Progenitor cell of endocrine pancreas (in vitro differentiated cells): ENCODE results near the genes EPHB4 and ACHE.

DNA sequence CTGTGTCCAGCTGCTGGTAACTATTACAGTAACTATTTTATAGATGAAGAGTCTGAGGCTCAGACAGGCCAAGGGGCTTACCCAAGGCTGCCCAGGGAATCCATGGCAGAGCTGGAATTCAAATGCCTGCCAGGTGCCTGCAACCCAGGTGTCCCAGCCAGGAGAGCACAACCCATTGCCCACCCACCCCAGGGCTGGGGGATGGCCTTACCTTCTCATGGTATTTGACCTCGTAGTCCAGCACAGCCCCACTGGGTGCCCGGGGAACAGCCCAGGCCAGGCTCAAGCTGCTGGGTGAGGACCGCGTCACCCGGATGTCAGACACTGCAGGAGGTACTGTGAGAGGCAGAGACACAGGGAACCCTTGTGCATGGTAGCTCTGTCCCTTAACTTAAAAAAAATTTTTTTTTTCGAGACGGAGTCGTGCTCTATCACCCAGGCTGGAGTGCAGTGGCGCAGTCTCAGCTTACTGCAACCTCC, 9.0 kb downstream of the EPHB4 start:
- PRO-cap = no peak

DNA sequence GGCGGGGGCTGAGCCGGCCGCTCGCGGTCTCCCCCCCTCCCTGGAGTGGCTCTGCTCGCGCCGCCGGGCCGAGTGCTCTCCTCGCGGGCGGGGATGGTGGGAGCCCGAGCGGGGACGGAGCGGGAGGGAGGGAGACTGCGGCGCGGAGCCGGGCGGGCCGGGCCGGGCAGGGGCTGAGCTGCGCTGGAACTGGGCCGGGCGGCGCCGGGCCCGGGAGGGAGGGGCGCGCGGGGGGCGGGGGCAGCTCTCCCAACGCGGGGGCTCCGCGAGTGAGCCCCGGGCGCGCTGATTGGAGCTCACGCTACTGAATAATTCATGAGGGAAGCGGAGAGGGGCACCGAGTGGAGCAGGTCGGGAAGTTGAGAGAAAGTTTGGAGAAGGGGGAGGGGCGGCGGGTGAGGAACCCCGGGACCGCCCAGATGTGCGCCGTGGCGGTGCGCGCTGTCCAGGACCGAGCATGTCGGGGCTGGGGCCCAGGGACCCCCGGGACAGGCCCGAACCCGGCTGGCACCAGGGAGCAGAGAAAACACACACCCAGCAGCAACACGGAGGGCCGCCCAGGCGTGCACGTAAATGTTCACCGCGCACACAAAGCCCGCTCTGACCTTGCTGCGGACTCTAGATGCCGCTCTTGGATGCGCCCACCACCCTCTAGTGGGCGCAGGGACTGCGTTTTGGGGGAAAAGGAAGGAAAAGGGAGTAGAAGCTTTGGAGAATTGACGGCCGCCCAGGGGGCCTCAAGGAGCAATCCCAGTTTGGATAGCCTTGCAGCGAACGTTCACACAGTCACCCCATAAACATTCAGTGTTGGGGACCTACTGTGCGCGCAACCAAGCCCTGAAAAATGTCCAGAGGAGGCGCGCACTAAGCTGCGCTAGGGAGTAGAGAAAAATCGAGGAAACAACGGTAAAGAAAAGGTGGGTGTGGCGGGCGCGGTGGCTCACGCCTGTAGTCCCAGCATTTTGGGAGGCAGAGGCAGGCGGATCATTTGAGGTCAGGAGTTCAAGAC, at the start of gene EPHB4:
TSS of gene EPHB4 (minus strand) at position 191 of the 1,009 bp plus-strand sequence.
- PRO-cap = bidirectional peak, plus-strand start at position 429 of the sequence, minus-strand start at position 191 of the sequence; bidirectional peak, plus-strand start at position 702 of the sequence, minus-strand start at position 611 of the sequence

- PRO-cap = no peak
These were observed 1.7 kb upstream of the TRIP6 start for GRCh38 chr7:100865545-100865901.

DNA sequence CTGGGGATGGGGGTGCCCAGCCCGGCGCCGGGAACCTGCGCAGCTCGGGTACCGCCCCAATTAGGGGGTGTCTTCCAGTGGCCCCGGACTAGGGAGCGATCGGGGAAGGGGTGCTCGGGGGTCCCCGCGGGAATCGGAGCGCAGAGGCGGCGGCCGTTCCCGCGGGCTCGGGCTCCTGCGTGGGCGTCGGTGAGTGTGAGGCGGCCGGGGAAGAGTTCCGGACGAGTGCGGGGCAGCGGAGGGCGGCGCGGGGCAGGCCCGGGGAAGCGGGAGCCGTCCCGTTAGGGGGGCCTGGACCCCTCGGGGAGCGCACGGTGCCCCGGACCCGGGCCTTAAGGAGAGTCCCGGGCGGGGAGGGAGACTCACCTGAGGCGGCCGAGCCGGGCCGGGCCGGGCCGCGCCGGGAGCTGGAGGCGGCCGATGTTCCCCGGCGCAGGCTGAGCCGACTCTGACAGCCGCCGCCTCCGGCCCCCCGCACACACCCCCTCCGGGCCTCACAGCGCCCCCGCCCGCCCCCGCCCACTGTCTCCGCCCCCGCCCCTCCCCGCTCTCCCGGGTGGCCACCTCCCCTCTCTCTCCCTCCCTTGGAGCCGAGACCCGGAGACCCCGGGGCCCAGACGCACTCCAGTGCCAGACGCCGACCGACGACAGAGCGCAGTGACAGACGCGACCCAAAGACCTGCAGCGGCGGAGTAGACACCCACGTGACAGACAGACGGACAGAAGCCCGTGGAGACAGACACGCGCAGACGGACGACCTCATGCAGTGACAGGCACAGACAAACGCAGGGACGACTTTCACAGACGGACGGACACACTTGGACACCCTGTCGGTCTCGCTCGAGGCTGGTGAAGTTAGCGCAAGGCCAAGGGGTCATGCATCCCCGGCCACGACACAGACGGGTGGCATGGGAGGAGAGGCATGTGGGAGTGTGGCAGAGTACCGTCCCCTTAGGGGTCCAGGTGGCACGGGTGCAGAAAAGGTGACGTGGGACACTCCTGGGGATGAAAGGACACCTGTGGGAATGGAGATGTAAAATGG, at the start of gene ACHE:
TSS of gene ACHE (minus strand) at position 453 of the 1,042 bp plus-strand sequence.
- PRO-cap = bidirectional peak, plus-strand start at position 656 of the sequence, minus-strand start at position 453 of the sequence

- PRO-cap = no peak
These were observed 2.1 kb upstream of the ACHE start for GRCh38 chr7:100897634-100898371.

DNA sequence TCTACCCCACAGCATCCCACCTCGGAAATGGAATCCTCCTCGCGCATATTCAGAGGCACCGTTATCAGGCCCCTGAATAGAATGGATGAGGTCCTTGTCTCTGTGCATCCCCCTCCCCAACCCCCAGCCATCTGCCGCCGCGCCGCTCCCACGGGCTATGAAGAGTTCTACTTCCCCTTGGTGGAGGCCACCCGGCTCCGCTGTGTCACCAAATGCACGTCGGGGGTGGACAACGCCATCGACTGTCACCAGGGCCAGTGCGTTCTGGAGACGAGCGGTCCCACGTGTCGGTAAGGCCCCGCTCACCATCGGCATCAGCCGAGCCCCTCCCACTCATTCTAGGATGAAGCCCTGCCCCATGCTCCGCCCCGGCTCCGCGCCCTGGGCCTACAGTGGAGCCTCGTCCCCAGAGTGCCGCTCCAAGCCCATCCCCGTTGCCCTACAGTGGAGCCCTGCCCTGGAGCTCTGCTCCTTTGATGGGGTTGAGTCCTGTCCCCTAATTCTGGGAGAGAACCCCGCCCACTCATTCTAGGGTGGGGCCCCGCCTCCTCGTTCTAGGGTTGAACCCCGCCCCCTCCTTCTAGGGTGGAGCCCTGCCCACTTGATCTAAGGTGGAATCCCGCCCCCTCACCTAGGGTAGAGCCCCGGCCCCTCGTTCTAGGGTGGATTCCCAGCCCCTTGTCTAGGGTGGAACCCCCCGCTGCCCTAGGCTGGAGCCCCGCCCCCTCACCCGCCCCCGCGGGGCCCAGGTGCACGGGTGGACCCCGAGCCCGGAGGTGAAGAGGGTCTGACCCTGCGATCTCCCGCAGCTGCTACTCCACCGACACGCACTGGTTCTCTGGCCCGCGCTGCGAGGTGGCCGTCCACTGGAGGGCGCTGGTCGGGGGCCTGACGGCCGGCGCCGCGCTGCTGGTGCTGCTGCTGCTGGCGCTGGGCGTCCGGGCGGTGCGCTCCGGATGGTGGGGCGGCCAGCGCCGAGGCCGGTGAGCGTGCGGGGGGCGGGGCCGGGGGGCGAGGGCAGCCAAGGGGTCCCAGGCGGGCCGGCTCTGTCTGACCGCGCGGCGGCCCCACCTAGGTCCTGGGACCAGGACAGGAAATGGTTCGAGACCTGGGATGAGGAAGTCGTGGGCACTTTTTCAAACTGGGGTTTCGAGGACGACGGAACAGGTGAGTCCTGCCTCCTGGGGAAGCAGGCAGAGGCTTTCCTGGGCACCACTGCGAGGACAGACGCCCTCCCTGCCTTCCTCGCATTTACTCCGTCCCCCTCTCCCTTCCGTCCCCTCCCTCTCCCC, 3.3 kb upstream of the MUC12 start:
- PRO-cap = unidirectional peak, minus-strand start at position 840 of the sequence

DNA sequence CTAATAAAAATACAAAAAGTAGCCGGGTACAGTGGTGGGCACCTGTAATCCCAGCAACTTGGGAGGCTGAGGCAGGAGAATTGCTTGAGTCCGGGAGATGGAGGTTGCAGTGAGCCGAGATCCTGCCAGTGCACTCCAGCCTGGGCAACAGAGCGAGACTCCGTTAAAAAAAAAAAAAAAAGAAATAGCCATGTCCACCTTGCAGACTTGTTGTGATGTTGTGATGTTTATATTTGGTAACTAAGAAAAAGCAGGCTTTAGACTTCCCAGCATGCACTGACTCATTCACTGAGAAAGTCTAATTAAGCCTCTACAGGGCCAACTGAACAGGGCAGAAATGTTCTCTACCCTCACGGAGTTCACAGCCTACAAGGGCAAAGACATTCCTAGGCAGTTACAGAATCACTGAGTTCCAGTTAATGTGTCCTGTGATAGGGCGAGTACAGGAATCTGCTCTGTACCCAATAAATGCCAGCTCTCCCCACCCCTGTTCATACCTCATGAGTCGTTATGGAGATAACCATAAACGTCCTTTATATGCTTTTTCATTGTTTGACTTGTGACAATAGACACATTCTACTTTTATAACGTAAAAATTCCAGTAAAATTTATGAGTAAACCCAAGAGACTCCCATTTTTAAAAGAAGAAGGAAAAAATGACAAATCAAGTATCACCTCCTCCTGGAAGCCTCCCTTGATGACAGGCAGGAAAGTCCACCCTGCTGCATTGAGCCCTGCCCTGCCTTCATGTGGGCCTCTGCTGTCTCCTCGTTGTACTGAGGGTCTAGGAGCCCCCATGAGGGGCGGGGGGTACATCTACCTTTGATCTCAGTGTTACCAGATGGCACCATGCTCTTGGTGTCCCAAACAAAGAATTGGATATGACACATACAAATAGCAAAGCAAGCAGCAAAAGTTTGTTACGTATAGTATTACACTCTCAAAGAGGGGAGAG, 14.2 kb downstream of the MUC12 start:
- PRO-cap = no peak

DNA sequence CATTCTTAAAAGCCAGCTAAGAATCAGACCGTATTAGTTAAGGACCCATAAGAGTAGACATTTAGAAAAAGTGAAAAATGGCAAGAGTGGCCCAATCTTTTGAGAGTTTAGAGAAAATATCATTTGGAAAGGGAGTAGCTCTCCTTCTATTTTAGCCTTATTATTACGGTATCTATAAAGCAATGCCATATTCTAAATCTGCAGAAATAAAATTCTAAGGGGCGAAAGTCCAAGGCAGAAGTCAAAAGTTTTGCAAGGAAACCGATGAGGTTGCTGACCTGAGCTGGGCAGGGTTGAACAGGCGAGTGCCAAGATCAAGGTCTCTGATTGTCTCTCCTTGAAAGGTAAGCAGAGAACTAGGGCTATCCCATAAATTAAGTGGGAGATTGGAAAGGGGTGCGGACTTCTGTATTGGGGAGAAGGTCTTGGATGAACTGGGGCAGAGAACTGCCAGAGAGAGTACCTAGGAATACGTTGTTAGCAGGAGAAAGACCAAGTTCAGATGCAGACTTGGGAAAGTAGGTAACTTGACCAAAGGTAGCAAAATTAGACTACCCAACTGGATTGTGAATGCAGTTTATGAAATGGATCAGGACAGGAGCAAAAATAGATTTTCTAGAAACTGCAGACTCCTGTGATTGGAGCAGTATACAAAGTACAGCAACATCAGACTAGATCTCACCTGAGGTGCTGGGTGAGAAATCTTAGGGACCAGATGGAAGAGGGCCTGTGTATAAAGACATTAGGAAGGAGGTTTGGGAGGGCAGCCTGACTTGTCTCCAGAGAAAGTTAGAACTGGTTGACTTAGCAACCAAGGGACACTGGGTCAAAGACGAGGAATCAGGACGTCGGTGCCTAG, 11.9 kb downstream of the TRIM56 start:
- PRO-cap = no peak

- PRO-cap = no peak
These were observed 6.8 kb upstream of the VGF start for GRCh38 chr7:101171950-101172720.

DNA sequence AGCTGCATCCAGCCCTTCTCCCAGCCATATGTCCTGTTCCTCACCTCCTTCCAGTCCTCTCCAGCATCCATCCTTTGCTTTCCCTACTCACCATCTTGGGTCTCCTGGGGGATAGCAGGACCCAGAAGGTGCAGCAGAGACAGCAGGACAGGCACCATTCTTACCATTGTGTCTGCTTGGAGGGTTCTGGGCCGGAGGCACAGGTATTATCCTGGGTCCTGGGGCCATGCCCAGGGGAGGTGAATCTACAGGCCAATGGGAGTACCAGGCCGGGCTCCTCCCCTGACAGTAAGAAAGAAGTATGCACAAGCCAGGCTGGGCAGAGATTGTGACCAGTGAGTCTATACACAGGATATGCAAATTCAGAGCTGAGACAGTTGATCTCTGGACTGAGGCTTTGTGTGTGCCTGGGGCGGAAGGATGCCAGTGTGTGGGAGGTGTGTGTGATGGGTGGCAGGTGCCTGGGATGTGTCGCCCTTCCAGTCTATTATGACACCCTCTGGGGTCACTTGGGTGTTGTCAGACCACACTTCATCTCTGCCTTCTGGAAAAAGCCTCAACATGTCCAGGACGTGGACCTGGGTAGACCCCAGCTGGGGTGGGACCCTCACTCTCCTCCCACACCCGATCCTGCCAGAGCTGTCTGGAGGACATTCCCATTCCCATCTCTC, 31.9 kb downstream of the IFT22 start:
- PRO-cap = no peak

DNA sequence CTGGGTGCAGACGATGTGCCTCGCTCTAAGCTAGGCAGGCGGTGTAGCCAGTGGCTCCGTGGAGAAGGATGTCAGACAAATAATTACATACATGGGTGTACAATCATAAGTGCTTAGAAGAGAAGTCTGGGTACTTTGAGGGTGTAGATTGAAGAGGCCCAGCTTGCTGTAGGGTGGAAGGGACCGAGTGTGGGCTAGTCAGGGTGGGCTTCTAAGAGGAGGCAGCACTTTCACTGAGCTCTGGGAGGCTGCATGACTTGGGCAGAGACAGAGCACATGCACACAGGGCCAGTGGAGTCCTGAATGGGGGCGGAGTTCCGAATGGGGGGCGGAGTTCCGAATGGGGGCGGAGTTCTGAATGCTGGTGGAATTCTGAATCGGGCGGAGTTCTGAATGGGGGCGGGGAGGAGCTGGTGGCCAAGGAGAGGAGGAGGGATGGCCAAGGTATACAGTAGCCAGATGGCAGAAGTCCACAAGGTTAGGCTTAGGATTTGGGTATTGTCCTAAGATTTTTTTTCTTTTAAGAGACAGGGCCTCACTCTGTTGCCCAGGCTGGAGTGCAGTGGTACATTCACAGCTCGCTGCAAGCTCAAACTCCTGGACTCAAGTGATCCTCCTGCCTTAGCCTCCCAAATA, 74.5 kb downstream of the COL26A1 start:
- PRO-cap = no peak

DNA sequence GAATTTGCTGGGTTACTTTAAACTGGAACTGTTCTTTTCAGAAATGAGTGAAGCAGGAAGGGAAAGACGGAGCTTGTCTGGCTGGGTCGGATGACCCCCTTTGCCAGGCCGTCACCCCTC, 40.0 kb downstream of the CUX1 start:
- PRO-cap = no peak

GRCh38 chr7:101873807-101875010, 56.8 kb downstream of the CUX1 start:
- PRO-cap = no peak

DNA sequence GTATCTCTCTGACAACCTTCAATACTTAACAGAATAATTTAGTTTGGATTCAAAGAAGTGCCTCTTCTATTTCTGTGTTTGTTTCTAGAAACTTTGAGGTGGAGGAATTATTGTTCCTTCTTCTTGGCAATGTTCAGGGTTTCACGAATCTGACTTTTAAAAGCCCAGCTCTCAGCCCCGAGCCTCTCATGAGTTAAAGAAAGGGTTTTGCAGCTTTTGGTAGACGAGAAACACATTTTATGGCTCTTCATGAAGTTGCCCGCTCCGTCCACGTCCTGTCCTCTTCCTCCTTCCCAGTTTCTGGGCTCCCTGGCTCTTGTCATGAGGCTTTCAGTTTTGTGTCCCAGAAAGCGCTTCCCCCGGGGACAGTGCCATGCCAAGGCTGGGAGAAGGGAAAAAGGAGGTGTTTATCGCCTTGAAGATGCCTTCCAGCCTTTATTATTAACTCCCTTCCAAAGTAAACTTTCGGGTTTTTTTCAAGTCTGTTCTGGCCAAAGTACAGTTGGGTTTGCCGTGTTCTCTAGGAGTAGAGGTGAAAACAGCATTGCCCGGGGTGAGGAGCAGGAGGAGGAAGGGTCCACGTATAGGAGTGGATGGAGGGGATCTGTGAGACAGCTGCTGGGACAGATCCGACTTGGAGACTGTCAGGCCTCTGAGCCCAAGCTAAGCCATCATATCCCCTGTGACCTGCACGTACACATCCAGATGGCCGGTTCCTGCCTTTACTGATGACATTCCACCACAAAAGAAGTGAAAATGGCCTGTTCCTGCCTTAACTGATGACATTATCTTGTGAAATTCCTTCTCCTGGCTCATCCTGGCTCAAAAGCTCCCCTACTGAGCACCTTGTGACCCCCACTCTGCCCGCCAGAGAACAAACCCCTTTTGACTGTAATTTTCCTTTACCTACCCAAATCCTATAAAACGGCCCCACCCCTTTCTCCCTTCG, 117.2 kb downstream of the CUX1 start:
- PRO-cap = no peak

DNA sequence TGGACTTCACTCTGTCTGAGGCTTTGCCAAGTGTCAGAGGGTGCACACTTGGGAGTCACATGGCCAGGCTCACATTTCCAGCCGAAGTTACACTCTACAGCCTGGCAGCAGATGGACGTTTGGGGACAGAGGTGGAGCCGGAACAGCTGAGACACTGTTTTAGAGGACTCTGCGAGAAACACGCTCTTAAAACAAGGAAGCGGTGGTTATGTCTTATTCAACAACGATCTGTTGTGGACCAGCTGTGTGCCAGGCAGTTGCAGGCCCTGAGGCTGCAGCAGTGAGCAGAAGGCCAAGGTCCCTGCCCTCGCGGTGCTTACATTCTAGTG, 118.3 kb downstream of the CUX1 start:
- PRO-cap = no peak

DNA sequence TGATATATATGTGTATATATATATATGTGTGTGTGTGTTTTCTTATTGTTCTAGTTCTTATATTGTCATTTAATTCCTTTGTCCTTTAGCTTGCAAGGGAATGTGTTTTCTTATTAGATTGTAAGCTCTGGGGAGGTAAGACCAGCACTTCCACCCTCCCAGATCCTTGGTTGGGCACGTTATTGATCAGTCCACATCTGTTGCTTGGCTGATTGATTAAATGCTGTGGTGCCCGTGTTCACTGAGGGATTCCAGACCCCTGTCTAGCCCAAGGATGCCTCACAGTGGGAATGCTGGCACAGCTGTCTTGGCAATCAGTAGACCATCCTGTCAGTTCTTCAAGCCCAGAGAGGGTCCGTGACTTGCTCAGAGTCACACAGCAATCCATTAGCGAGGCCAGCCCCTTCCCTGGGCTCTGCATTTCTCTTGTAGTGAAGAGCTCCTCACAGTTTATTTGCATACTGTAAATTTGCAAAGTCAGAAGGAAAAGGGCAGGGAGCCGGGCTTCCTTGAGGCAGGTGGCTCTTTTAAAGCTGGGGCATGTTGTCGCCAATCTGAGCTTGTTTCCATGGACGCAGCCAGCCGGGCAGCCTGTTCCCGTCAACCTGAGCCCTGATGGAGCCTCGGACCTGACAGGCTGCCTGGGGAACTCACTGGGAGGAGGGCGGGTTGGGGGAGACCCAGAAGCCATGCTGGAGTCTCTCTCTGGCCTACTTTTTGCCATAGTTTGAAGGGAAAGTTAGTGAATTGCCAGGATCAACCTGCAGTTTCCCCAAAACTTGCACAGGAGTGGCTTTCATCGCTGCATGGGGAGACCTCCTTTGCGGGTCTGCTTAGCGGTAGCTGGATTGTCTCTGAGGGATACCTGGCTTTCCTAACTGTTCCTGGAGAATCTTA, 123.4 kb downstream of the CUX1 start:
- PRO-cap = no peak

DNA sequence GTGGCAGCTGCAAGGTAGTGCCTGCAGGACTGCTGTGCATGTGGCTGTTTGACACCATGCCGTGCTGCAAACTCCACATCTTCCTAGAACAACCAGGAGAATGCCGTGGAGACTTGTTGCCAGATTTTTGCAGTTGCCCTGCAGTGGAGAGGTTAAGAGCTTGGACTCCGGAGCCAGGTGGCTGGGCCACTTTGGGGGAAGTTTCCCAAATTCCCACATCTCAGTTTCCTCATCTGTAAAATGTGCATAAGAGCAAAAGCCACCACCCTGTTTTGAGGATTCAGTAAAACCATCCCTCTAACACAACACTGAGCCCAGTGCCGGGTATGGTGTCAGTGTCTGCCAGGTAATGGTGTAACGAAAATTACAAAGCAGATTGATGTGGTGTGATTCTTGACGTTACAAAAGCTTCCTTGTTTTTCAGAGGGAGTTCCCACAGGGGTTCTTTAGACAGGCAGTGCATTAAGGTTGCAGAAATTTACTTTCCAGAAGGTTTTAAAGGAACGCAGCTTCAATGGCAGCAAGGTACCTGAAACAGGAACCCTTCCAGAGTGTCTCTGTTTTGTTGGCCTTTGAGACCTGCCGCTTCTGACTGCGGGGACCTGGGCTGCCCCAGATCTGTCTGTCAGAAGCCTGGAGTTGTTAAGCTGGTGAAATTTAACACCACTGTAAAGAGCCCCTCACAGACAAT, 168.2 kb downstream of the CUX1 start:
- PRO-cap = no peak

GRCh38 chr7:102039780-102040470, 222.5 kb downstream of the CUX1 start:
- PRO-cap = no peak

DNA sequence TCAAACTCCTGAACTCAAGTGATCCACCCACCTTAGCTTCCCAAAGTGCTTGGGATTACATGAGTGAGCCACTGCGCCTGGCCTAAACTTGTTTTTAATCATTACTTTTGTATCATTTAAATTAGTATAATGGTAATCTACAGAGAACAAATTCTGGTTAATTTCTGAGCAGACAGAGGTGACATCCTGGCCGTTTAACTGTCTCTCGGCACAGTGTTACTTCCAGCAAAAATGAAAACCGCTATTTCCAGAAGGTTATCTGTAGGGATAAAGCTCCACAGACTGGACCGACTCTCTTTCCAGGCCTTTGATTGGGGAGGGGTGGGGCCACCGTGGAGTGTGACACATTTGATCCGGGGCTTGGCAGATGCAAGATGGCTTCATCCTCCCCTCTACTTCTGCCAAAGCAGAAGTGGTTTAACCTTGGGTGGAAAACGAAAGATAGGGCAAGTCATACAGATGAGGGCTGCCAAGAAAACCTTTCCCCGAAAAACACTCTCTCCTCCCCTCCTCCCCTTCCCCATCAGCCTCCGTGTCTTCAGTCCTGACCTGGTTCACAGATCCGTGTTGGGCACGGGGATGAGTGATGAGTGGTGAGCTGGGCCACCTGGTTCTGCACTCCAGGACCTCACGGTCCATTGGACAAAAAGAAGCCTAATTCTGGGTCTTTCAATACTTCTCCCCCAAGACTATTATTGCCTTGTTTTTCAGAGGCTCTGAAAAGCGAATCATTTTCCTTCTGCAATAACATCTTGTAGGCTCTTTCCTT, 139.7 kb upstream of the SH2B2 start:
- PRO-cap = no peak

GRCh38 chr7:102195133-102195501, 91.6 kb upstream of the SH2B2 start:
- PRO-cap = no peak